Natural killer cell (primary cell): Measurements from ENCODE around the genes MTHFD1L and RGS17.

GRCh38 chr6:150492511-150492708 lies 107.3 kb upstream of the PLEKHG1 start:
- PRO-cap = no peak

DNA sequence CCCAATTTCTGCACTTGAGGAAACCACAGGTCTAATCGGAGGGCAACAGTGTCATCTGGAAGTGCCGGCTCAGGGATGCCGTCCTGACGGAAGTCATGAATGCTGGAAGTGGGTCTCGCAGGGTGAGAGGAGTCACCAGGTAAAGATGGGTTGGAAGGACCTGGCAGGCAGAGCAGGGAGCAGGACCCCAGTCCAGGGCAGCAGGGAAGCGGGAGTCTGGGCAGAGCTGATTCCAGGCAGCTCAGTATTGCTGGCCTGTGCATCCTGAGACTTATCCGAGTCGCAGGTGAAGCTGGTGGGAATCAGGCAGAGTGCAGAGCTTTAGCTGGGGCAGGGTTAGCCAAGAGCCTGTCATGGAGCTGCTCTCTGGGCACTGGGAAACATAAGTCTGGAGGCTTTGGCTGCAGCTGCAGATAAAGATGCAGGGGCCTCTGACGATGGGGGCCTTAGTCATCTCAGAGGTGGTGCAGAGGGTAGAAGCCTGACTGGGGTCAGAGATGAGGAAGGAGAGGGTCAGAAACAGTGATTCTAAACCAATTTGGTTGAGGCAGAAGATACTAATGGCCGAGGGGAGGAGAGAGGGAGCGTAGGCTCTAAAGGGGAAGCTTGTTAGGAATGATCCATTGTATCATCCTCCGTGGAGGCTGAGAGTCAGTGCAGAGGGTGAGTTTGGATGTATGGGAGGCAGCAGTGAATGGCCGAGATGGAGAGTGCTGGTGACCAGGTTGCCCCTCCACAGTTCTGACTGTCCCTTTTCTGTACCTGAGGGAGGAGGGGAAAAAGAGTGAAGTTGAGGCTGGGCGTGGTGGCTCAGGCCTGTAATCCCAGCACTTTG lies 33.7 kb downstream of the PLEKHG1 start:
- PRO-cap = bidirectional peak, plus-strand start at position 449 of the sequence, minus-strand start at position 390 of the sequence

- PRO-cap = no peak
Measured at GRCh38 chr6:150665930-150666784, 66.5 kb downstream of the PLEKHG1 start.

DNA sequence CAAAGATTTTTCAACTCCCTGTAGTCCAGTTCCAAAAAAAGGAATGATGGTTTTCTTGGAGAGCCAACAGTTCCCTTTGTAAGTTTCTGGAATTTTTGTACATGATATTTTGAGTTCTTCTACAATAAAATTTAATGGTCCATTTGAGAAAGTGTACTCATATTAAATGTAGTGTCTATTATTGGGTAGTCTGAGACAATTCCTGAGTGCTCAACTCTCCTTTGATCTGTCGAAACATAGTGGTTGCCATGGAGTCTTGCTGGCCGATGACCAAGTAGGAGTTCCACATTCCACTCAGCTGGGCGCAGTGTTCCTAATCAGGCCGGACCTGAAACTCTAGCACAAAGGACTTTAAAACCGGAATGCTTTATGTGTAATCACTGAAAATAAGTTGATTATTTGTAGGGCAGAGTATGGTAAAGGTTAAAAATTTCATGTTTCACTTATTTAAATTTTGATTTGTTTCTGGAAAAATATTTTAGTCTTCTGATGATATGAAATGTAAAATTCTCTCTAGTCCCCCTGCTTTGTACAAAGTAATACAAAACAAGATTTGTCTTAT lies 68.7 kb downstream of the PLEKHG1 start:
- PRO-cap = no peak

- PRO-cap = no peak
Measured at GRCh38 chr6:150691516-150691870, 91.8 kb downstream of the PLEKHG1 start.

- PRO-cap = no peak
Measured at GRCh38 chr6:150711646-150712589, 112.2 kb downstream of the PLEKHG1 start.

DNA sequence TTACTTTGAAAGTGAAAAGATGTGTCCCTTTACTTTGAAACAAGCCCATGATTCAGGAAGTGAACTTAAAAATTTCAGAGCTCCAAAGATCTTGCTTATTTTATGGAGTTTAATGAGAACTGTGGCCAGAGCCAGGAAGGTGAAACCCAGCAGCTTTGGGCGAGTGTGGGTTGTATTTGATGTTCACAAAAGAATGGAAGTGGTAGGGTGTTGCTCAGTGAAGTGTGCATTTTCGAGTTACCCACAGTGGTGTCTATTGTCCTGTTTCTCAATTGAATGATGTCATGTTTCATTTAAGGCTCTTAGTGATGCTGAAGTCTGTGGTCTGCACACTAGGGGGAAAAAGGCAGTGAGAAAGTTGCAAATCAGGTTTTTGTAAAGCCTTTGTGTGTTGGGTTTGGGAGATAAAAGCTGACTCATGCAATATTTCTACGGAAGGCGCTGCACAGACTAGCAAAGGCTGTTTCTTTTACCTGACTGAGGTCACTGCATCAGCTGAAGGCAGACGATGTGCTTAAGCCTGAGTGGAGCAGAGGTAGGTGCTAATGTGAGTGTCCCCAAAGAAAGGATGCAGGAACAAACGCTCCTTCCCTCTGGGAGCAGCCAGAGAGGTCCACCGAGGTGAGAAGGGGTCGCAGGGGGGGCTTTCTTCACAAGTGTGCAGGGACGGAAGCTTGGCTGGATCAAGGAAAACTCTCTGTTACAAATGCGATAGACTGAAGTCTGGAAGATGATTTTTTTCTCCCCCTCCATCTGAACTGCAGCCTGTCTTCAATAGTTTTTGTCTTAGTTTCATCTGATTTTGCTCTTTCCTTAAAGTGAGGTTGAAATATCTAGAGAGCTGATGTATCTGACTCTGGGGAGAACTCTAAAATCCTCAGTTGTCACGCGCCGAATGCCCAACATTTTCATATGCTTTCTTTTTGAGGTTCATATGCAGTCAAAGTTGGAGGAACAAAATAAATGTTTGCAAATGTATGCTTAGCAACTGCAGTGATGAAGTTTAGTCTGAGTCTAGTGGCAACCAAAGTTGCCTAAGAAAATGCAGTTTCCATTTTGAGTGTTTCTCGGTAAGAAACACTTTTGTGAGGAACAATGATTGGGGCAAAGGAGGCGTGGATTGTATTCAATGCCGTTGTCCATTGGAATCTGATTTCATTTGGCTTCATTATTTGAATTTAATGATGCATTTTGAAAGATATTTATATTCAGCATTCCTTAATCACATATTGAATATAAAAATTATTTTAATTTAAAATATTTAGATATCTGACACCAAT lies 121.4 kb downstream of the PLEKHG1 start:
- PRO-cap = no peak

DNA sequence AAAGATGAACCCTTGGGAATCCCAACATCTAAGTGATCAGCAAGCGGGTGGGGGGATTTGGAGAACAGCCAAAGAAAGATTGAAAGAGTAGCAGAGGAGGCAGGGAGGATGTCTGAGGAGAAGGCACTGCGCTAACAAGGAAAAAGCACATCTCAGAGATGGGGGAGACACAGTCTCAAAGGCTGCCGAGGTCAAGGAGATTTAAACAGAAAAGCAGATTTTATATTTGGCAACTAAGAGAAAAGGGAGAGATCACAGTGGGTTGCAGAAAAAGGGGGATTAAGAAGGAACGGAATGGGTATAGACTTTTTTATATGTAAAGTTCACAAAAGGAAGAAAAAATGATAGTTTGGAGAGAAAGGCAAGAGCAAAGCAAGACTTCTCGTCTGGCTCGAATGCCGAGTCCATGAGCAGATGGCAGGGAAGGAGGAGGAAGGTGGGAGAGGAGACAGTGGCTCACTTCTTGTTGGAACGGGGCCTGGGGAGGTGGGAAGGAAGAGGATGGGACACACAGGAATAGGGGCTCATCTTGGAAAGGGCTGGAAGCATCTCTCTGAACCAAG lies 53.1 kb upstream of the MTHFD1L start:
- PRO-cap = no peak

- PRO-cap = bidirectional peak, plus-strand start at chr6:150865674, minus-strand start at chr6:150865597
Measured at GRCh38 chr6:150865456-150866137, at the start of gene MTHFD1L. TSS of gene MTHFD1L (plus strand) at chr6:150865702.

DNA sequence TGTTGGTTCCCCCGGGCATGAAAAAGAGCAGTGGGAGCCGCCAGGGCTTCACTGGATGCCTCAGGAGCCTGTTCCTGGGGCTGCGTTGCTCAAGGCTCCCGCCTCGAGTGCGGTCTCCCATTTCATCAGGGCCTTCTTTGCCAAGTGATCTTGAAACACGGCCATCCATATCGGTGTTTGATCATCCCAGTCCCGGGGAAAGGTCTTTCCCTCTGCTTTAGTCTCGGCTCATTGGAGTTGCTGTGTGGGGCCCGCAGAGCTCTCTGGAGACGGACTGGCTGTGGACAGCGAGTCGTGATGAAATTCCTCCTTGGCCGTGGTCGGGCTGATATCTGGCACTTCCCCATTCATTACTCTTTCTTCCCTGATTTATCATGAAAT lies 71.6 kb downstream of the MTHFD1L start:
- PRO-cap = no peak

DNA sequence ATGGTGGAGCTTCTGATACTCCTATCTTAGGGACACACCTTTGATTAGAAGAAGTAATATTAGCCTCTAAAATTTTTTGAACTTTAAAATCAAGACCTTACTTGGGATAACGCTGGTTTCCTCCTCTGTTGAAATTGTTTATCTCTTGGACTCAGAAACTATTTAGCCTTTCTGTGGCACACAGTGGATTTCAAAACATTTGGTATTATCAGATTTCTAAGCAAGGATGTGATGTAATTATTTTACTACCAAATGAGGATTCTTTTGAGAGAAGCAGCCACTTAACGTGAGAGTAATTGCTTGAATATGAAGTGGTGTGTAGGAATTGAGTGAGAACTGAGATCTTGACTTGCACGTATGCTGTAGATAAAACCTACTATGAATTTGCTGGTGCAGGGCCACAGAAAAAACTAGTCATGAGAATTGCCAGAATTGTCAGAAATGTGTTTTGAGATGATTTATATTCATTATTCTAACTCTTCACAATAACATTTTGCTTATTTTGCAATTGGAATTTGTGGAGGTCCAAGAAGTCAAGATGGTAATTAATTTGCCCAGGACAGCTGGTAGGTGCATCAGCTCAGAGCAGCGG lies 53.3 kb downstream of the AKAP12 start:
- PRO-cap = no peak

DNA sequence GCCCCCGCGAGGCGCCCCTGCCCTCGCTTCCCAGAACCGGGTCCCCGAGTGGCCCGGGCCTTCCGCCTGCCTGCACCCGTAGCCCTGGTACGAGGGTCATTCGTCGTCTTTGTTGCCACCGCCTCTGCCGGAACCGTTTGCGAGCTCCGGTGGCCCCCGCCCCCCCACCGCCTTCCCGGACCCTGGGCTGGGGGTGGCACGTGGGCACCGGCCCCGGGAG lies 270 bp downstream of the ZBTB2 start:
- PRO-cap = no peak

DNA sequence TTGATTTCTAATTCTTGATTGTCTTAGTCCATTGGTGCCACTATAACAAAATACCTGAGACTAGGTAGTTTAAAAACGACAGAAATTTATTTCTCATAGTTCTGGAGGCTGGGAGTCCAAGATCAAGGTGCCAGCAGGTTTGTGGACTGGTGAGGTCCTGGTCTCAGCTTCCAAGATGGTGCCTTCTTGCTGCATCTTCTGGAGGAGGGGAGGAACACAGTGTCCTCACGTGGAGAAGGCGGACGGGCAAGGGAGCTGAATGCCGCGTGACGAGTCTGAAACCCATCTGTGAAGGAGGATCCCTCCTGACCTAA lies 18.3 kb upstream of the CCDC170 start:
- PRO-cap = no peak

GRCh38 chr6:151675773-151676272 lies 131.7 kb upstream of the ESR1 start:
- PRO-cap = no peak

DNA sequence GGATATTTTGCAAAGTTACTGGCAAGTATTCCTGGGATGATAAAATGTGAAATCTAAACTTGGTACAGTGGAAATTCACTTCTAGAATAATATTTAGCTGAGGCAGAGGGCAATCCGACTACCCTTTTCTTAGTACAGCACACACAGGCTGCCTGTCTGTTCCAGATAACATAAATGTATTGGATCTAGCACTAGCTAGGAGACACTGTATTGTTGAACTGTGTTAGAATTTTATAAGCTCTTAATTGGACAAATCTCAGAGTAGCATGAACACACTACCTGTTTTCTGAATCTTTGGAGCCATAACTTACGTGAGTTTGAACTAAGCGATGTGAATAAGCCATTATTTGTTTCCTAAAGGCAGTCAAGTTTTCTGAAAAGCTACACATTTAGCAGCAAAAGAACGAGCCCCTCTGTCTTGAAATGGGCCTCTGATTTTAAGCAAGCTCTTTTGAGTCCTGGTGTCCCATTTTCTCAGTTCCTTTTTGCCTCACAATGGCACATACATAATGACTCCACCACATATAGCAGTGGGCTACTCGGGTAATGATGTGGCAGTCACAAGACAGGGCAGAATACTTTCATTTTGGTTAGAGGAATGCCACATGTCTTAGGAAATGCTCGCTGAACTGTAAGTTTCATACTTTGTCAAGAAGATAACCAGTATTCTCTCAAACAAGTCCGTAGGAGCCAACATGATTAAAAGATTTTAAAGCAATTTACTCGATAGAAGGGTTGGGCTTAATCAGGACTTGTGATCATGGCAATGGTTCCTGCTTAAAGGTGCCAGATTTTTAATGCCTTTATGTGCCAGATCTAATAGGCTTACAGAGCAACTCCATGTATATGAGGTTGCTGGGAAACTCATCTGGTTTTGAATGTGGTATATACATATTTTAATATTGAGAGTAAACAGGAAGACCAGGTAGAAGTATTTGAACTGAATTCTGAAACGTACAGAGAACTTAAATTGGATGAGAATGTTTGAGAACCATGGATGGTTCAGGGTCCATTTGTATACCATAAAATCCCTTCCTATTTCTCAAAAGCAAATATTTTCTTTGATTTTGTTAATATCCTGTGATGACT lies 116.3 kb upstream of the ESR1 start:
- PRO-cap = bidirectional peak, plus-strand start at position 606 of the sequence, minus-strand start at position 497 of the sequence

DNA sequence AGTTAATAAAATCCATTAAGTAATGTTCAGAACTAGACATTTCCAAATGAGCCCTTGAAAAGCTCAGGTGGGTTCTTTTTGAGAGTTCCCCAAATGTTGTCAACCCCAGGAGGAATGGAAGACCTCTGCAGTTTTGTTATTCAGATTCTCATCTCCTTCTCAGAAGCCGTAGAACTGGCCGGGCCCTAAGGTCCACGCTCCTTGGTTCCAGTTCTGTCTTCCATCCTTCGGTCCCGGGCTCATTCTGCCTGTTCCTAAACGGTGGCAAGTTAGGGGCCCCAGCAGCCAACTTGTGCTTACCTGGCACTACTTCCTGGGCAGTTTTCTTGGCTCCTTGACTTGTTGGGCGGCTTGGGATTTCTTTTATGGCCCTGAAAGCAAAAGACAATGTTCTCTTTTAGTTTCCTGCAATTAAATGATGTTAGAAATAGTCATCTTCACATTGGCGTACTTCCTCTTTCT lies 6.4 kb downstream of the ESR1 start:
- PRO-cap = no peak

DNA sequence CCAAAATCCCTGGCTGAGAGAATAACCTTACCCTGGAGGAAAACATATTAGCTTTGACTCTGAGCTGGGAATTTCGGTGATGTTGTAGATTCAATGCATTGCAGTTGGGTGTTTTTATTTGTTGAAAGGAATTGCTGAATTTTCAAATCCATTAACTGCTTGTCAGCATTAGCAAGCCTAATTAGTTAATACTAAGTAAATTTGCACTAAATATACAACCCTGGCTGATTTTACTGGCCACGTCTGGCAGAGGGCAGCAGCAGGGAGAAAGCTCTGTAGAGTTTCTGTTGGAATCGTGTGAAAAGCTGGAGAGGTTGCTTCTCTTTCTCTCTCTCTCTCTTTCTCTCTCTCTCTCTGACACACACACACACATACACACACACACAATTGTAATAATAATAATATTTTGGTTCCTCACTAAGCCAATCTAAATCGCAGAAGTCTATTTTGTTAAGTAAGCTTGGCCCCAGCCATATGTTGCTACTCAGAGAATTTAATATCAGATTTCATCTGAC lies 289.4 kb downstream of the ESR1 start:
- PRO-cap = no peak

GRCh38 chr6:152244898-152245491 lies 392.2 kb downstream of the SYNE1 start:
- PRO-cap = no peak

DNA sequence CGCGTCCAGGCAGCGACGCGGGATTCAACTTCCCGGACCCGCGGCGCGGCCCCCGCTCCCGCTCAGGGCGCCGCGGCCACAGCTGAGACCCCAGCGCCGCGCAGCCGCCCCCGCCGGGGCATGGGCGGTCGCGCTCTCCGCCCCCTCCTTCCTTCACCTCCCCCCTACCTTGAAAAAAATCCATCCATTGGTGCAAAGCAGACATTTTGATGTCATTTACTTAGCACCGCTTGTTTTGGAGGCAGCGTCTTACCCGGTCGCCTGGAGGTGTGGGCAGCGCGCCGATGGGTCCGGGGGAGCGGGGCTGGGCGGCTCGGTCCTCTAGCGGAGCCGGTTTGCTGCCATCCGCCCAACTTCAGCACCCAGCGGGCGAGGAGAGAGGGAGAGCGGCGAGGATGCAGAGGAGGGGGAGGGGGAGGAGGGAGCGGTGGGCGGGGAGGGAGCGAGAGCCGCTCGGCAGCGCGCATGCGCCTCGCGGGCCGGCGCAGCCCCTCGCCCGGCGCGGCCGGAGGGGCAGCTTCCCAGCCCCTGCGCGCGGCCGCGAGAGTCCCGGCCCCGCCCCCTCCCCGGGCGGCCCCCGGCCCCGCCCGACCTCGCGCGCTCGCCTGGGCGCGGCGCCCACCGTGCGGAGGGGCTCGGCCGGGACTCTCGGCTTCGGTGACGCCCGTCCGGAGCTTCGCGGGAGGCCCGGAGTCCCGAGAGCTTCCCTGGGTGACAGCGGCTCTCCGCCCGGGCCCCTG lies at the start of gene RGS17:
Gene RGS17, minus strand, starts transcription at position 412 of the 740 bp plus-strand sequence.
- PRO-cap = no peak

- PRO-cap = no peak
Measured at GRCh38 chr6:153316125-153316457, 185.0 kb upstream of the RGS17 start.